Lung (tissue), 4 donors: ENCODE results near the genes PAPOLB and MMD2.

DNA sequence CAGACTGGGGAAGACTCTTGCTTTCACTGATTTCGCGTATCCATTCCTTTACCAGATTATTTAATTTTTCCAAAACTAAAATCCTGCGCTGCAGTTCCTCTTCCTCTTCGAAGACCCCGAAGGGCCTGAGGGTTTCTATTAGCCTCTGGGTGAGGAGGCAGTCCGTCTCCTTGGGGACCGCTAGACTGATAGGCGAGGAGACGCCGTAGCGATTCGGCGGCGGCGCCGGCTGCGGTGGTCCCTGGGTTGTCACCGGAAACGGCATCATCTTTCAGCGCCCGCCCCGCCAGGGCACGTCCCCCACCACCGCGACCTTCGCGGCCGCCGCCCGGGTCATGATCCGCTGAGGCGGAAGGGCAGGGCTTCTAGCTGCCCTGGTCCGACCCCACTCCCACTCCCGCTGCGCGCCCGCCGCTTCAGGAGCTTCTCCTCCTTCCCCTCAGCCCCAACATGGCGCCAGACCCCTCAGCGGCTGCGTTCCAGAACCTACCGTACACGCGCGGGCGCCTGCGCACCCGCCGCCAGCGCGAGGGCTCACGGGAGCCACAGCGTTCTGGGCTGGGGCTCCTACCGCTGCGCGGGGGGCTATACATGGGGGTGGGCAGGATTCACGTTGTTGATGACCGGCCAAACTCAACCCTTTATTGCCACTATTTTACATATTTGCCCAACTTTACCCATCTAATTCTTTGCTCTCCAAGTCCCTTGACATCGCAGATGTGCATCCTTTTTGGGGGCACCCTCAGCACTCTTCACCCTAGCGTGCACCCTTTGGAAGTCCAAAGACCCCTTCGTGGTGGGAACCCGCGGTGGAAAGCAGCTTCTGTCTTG is at the start of gene PAPOLB:
PAPOLB (minus strand) TSS at position 488 of the 831 bp plus-strand sequence.
- PRO-cap = no peak
- RAMPAGE, long total RNA = no peak
- RRBS = 27% methylated on average over 12 of the region's 63 CpGs

DNA sequence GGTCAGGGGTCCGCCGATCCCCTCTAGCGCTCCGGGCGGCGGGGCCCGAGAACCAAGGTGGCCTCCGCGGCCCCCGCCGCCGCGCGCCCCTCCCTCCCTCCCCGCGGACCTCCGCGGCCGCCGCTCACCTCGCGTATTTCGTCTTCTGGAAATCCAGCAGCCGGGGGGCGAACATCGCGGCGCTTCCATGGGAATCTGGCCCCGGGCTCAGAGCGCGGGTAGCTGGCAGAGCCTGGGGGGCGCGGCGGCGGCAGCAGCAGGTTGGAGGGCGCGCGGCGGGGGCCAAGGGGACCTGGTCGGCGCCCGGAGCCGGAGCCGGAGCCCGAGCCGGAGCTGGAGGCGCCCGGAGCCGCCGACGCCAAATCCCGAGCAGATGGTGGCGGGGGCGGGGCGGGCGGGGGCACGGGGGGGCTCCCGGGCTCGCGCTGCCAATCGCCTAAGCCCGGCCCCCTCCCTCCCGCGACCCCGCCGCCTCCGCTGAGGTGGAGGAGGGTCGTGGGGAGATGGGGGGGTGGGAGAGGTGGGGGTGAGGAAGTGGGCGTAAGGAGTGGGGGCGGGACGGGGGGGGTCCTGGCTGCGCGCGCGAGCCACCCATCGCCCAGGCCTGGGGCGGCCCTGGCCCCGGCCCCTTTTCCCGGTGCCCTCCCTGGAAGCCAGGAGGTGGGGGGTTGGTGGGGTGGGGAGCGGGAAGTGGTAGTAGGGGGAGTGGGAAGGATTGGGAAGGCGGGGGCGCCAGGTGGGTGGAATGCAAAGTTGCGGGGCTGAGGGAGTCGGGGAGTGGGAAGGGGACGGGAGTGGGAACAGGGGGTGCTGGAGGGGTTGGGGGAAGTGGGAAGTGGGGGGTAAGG is at the start of gene MMD2:
MMD2 (minus strand) TSS at position 345 of the 848 bp plus-strand sequence.
- PRO-cap = no peak
- RAMPAGE, long total RNA = no peak
- RRBS = 1% methylated on average over 23 of the region's 85 CpGs

- PRO-cap = no peak
- RAMPAGE, long total RNA = no peak
- RRBS = no CpG with 5 or more reads among the region's 4 CpGs
Measured at GRCh38 chr7:4999820-5000504, 41.0 kb upstream of the MMD2 start.

DNA sequence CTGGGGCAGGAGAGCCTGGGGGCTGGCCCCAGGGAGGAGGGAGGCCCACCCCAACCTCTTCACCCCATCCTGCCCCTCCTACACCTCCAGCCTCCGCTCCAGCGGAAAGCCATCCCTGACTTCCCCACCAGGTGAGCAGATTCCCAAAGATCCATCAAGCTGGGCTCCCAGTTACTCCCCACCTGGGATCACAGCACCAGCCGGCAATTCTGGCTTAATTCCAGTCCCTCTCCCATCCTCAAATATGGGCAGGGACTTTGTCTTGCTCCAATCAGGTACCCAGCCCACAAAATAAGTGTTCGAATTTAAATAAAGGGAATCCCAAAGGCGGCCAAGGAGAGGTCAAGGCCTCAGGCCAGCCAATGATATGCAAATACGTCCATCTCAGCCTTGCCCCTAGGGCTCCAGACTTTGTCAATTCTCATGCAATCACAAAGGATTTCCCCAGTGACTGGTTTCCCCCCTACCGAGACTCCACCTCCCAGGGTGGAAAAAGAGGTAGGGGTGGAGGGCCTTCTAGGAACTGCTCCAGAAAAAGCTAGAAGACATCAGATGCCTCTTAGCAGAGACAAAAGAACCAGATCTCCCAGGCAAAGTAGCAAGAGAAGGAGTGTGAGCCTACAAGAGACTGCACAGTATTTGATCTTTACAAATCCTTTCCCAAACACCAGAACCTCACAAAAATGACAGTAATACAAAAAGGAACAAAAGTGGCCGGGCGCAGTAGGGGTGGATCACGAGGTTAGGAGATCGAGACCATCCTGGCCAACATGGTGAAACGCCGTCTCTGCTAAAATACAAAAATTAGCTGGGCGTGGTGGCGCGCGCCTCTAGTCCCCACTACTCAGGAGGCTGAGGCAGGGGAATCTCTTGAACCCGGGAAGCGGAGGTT is 16.0 kb downstream of the TNRC18 start:
- PRO-cap = no peak
- RAMPAGE, long total RNA = no peak
- RRBS = no CpG with 5 or more reads among the region's 19 CpGs

DNA sequence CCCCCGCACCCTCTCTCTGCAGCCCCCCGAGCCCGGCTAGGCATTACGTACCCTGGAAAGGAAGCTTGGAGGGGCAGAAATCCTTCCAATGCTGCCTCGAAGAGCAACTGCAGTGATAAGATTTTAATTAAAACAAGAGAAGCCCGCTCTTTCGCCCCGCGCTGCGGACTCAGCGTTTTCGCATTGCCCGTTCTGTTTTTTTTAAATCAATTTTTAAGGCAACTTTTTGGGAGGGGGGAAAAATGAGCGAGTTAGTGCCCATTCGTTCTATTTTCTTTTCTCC is 1.5 kb upstream of the TNRC18 start:
- PRO-cap = no peak
- RAMPAGE, long total RNA = no peak
- RRBS = 6% methylated on average over 3 of the region's 15 CpGs

DNA sequence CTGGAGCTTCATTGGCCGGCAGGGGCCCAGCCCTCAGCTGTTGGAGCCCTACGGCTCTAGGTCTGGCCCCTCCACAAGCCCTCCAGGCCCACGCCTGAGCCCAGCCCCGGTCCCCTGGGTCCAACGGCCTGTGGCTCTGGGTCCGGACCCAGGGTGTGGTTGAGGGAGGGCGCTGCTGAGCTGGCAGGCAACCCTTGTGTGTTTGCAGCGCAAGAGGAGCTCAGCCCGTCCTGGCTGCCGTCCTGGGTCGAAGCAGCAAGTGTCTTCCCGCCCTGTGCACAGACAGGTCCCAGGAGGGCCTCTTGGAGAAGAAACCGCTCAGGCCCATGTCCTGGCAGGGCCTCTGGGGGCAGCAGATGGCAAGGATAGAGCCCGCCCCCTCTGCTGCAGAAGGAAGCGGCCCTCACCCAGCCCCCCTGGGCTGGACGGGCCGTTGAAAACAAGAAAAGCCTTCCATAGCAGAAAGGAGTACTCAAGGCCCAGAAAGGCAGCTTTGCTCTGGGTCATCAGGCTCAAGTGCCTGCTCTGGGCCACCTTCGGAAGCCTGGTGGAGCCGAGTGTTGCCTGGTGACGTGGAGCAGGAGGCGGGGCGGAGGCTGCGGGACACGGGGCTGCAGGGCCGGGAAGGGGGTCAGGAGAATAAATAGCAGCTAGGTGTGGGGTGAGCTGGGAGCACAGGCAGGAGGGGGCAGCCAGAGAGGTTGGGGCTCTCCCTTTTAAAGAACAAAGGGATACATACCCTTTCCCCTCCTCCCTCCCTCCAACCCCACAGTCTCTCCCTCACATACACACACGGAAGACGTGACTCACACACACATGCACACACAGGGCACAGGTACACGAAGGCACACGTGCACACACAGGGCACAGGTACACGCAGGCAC is 35.5 kb downstream of the FBXL18 start:
- PRO-cap = no peak
- RAMPAGE, long total RNA = no peak
- RRBS = 27% methylated on average over 3 of the region's 30 CpGs

DNA sequence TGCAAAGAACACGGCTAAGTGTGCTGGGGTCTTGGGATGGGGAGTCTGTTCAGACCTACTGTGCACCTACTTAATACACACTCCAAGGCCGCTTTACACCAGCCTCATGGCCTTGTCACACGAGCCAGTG is 1.7 kb downstream of the ACTB start:
- PRO-cap = no peak
- RAMPAGE, long total RNA = no peak
- RRBS = no CpG with 5 or more reads among the region's 3 CpGs

DNA sequence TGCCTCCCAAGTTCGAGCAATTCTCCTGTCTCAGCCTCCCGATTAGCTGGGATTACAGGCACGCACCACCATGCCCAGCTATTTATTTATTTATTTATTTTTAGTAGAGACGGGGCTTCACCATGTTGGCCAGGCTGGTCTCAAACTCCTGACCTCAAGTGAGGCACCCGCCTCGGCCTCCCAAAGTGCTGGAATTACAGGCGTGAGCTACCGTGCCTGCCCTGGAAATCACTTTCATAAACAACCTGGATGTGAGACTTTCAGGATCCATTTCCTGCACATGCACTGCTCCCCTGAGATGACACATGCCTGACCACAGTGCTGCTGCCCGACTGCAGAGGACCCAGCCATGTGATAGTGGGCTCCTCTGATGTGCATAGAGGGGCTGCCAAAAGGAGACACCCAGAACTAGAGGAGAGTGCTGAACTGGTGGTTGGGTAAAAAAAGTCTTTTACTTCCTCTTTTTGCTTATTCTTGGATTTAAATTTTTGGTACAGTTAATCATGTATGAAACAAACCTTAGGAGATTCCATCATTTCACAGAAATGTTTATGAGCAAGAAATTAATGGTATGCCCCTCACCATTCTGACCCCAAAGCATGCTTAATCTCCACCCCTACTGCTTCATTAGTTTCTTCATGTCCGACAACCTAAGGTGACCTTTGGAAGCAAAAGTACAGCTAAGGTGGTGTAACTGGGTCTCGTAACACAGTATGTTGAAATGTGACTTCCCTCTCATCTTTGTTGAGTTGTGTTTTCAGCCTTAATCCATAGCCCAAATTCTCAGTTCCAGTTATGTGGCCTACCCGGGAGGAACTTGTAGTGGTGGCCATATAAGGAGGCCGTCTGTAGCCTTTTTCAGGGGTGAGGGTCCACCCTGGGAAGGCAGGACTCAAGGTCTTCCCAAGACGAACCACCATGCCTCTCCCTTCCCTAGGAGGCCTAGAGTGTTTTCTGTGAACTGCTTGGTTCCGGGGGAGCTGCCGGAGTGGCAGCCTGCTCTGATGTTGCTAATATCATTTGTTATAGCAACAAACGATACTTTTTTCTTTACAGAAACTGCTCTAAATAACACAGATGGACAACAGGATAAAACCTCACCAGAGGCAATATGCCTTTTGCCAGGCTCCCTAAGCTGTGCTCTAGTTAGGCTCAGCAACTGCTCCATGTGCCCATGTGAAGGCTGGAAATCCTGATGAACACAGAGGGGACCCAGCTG is 77.8 kb downstream of the FSCN1 start:
- PRO-cap = no peak
- RAMPAGE, long total RNA = no peak
- RRBS = no CpG with 5 or more reads among the region's 17 CpGs

- PRO-cap = no peak
- RAMPAGE, long total RNA = no peak
- RRBS = no CpG with 5 or more reads among the region's 11 CpGs
Measured at GRCh38 chr7:5699373-5700591, 81.7 kb downstream of the RNF216 start.

DNA sequence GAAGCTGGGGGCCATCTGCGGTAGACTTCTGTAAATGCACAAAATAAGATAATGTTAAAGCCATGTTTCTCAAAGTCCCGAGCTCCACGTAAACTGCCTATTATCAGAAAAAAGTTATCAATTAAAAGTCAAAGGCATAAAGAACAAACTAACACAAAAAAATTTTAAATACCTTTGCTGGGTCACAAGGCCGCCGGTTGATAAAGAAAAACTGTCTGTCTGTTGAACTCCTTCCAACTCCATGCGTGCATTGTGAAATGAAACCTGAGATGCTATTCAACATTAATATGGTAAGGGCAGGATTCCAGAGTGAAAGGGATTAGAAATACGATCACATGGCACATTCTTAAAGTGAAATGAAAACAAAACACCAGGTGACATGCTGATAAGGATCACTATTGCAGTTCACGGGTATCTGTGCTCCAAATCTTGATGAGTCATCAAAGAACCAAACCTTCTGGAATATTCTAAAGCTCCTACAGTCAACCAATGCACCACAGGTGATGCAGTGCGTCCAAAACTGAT is 13.4 kb downstream of the PMS2 start:
- PRO-cap = no peak
- RAMPAGE, long total RNA = no peak
- RRBS = no CpG with 5 or more reads among the region's 9 CpGs

DNA sequence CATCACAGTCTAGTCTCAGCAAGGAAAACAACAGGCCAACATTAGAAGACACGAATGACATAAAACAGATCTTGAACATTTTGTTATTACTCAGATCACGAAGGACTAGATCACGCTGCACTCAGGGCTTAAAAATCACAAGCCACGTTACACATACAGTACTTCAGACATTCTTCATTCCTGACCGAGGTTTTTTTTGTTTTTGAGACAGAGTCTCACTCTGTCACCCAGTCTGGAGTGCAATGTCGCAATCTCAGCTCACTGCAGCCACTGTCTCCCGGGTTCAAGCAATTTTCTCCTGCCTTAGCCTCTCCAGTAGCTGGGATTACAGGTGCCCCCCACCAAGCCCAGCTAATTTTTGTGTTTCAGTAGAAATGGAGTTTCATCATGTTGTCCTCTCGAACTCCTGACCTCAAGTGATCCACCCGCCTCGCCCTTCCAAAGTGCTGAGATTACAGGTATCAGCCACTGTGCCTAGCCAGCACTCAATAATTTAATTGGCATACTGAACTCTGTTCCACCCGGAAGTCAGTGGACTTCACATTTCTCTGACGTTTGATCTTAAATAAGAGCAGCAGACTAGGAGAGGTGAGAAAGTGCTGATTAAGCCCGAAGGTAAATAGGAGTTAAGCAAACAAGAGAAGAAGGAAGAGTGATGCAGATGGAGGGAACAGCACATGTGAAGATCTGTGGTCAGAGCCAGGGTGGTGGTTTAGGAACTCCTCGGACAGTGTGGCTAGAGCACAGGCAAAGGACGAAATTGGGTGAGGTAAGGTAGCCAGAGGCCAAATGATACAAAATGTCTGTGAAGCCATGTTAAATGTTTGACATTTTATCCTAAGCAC is 3.5 kb downstream of the AIMP2 start:
- PRO-cap = no peak
- RAMPAGE, long total RNA = no peak
- RRBS = no CpG with 5 or more reads among the region's 15 CpGs

- PRO-cap = no peak
- RAMPAGE, long total RNA = no peak
- RRBS = no CpG with 5 or more reads among the region's 34 CpGs
Measured at GRCh38 chr7:6162016-6163261, 57.7 kb downstream of the USP42 start.

GRCh38 chr7:6170581-6171099 is 65.9 kb downstream of the USP42 start:
- PRO-cap = no peak
- RAMPAGE, long total RNA = no peak
- RRBS = 81% methylated on average over 12 of the region's 41 CpGs

GRCh38 chr7:6181709-6182134 is 77.0 kb downstream of the USP42 start:
- PRO-cap = no peak
- RAMPAGE, long total RNA = no peak
- RRBS = no CpG with 5 or more reads among the region's 5 CpGs

- PRO-cap = no peak
- RAMPAGE, long total RNA = no peak
- RRBS = no CpG with 5 or more reads among the region's 6 CpGs
Measured at GRCh38 chr7:6237026-6237399, 35.4 kb downstream of the CYTH3 start.

GRCh38 chr7:6256384-6257090 is 15.9 kb downstream of the CYTH3 start:
- PRO-cap = no peak
- RAMPAGE, long total RNA = no peak
- RRBS = no CpG with 5 or more reads among the region's 8 CpGs

DNA sequence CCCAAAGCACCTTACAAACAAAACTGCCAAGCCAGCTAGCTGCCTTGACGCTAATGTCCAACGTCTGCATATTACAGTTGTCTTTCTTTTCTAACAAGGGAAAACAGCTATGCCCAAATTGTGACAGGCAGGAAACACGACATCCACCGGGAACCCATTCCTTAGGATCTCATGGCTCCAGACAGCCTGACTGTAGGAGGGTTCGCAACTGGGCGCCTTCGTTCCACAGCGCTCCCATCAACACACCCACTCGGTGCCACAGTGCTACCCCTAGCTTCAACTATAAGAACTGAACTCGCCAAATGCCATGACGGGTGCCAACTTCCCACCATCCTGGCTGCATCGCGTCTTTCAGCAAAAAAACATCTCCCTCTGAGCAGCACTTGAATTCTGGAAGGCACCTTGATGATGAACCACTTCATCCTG is 1.5 kb downstream of the CYTH3 start:
- PRO-cap = no peak
- RAMPAGE, long total RNA = no peak
- RRBS = no CpG with 5 or more reads among the region's 13 CpGs

GRCh38 chr7:6403544-6404640 is 29.6 kb downstream of the RAC1 start:
- PRO-cap = no peak
- RAMPAGE, long total RNA = no peak
- RRBS = no CpG with 5 or more reads among the region's 24 CpGs

DNA sequence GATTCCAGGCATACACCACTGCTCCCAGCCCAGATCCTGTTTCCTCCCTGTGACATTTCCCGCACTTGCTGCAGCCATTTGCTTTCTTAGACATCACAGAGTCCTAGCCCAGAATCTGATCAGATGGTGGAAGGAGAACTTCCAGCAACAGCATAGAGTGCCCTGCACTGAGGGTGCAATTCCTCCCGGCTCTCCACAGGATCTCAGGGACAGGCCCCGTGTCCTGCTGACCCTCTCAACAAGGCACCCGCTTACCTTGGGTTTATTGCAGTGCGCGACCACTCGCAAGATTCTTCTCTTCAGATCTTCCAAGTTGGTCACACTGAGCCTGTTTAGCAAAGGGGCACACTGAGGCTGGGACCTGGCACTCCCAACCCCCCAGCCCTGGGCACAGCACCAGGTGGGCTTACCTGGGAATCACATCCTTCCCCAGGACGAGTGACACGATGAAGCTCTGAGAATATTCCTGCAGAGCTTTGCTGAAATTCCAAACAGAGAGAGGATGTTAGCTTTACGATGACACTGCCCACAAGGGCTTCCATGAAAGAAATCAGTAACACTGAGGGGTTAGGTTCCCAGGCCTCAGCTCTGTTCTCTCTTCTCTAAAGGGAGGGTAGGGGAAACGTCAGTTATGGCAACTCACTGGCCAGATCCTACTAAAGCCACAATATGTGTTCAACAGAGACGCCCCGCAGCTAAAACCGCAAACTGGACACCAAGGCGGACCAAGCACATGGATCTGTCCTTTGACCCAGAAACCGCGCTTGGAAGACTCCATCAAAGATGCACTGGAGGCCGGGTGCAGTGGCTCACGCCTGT is 35.0 kb downstream of the DAGLB start:
- PRO-cap = no peak
- RAMPAGE, long total RNA = no peak
- RRBS = no CpG with 5 or more reads among the region's 19 CpGs

- PRO-cap = no peak
- RAMPAGE, long total RNA = no peak
- RRBS = no CpG with 5 or more reads among the region's 22 CpGs
Measured at GRCh38 chr7:6422127-6422665, 25.6 kb downstream of the DAGLB start.